ENCODE measurements around a stretch of chr3.

GRCh38 chr3:122978132-122978714 is 49.3 kb downstream of the SEMA5B start:
- RRBS: no CpG with 5 or more reads among the region's 13 CpGs

DNA sequence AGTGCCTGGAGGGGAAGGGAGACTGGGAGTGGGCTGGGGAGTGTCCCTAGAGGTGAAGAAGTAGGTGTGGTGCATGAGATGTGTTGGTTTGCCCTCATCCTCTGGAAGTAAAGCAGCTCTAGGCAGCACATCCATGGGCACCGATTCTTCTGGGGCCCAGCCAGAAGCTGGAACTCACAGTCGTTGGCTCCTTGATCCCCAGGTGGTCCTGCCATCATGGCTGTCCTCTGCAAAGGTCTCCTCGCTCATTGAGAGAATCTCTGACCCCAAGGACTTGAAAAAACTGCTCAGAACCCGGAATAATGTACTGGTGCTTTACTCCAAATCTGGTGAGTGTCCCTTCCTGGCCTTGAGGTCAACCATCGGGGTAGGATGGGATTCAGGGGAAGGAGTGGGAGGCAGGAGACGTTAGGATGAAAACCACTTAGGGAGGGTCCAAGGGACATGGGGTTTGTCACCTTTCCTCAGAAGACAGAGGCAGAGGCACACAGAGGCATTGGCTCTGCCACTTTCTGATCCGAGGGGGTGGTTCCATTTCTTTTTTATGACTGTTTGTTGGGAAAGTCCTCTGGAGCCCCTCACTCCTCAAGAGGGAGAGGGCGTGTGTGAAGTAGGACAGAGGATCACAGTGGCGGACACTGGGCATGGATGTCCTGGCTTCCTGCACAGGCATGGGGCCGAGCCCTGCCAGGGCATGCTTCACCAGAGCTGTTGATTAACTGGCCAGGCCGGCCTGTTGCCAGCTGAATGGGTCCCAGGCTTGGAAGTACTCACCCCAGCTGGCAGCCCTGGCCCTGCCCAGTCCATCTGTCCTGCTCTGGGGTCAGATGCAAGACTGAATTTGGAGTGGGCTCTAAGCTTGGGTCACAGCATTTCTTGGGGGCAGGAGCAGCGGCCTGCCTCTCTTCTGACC is 22.4 kb downstream of the PDIA5 start:
- RRBS: no CpG with 5 or more reads among the region's 12 CpGs

- RRBS: no CpG with 5 or more reads among the region's 24 CpGs
Measured at GRCh38 chr3:123123758-123124496, 57.1 kb downstream of the PDIA5 start.

DNA sequence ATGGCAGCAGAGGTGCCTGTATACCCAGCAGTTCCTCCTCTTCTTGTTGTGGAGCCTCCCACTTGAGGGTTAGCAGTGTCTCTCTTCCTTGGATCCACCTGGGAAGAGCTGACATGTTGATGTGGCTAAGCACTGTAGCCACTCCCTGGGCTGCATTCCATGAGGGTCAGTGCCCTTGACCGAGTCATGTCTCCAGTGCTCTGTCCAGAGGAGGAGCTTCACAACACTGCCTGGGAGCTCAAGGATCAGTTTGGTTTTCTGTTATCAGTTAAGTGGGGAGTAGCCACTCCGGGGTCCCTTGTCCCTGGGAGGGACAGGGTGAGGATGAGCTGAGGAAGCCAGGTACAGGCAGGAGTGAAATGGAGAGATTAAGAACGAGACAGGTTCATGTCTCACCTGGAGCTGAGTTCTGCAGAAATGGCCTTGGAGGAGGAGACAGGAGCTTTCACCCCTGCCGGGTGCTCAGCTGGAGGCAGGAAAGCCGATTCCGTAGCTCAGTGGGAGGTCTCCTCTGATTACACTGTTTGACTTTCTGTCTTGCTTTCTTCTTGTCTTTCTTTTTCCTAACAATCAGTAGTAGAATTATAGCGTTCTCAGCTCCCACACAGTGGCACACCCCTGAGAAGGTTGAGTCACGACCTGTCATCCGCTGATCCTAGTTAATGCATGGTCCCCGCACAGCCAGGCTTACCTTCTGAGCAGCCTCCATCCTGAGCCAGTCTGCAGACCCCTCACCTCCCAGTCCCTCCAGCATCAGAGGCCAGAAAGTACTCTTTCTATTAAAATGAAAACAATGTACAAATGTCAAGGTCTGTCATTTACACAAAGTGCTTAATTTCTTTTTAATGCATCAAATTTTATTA is 57.8 kb upstream of the SEC22A start:
- RRBS: no CpG with 5 or more reads among the region's 10 CpGs

DNA sequence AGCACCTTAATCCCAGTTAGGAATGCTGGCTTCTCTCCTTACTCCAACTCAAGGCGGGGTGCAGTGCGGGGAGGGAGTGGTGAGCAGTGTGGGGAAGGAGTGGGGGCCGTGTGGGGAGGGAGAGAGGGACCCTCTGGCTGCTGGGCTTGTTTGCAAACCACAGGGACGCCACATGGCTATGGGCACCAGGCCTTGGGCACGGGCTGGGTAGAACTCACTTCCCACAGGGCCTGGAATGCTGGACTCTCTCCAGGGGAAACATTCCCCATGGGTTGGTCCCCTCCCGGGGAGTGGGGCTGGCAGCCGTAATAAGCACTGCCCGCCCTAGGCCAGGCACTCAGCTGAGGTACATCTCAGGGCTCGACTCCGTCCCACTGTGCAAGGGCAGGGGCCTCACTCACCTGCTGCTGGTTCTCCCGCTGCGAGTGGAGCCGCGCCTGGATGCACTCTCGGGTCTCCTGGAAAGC is 96.8 kb downstream of the ADCY5 start:
- RRBS: no CpG with 5 or more reads among the region's 15 CpGs

- RRBS: no CpG with 5 or more reads among the region's 3 CpGs
Measured at GRCh38 chr3:123387411-123388094, 61.3 kb downstream of the ADCY5 start.

- RRBS: 0% methylated on average over 1 of the region's 6 CpGs
Measured at GRCh38 chr3:123409611-123410392, 39.1 kb downstream of the ADCY5 start.

DNA sequence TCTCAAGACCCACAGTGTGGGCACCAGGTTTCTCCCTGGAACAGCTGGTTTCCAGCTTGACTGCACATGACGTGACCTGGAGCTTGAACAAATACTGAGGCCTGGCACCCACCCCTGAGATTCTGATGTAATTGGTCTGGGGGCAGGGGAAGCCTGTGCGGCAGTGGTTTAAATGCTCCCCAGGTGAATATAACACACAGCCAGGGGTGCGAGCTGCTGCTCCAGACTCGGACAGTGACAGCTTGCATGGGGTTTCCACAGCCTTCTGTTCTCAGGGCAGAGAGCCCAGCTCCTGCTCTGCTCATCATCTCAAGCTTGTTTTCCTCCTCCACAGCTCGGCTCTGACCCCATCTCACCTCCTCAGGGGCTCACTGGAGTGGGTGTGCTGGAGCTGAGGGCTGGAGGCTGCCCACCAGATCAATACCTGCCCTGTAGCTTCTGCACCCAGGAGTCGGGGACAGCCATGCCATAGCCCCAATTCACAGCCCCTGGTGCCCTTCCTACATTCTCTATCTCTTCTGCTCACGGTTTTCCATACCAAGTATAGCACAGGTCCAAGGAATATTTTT is 95.1 kb upstream of the HACD2 start:
- RRBS: no CpG with 5 or more reads among the region's 7 CpGs

GRCh38 chr3:123682600-123683226 is 97.9 kb upstream of the HACD2 start:
- RRBS: no CpG with 5 or more reads among the region's 10 CpGs

GRCh38 chr3:123686321-123686789 is 101.5 kb upstream of the HACD2 start:
- RRBS: no CpG with 5 or more reads among the region's 6 CpGs

- RRBS: no CpG with 5 or more reads among the region's 18 CpGs
Measured at GRCh38 chr3:123719654-123720682, 135.1 kb upstream of the HACD2 start.

GRCh38 chr3:123749797-123750222 is 134.3 kb downstream of the MYLK start:
- RRBS: no CpG with 5 or more reads among the region's 1 CpG

- RRBS: 12% methylated on average over 4 of the region's 18 CpGs
Measured at GRCh38 chr3:123980241-123980714, 11.6 kb downstream of the ROPN1 start.

- RRBS: no CpG with 5 or more reads among the region's 1 CpG
Measured at GRCh38 chr3:124034741-124034864, 1.4 kb downstream of the KALRN start.

GRCh38 chr3:124078847-124079326 is 45.7 kb downstream of the KALRN start:
- RRBS: no CpG with 5 or more reads among the region's 3 CpGs

- RRBS: no CpG with 5 or more reads among the region's 4 CpGs
Measured at GRCh38 chr3:124249756-124250282, 216.7 kb downstream of the KALRN start.

GRCh38 chr3:124434164-124434573 is 296.1 kb upstream of the UMPS start:
- RRBS: 83% methylated on average over 2 of the region's 10 CpGs

GRCh38 chr3:124512795-124513557 is 217.3 kb upstream of the UMPS start:
- RRBS: no CpG with 5 or more reads among the region's 8 CpGs

DNA sequence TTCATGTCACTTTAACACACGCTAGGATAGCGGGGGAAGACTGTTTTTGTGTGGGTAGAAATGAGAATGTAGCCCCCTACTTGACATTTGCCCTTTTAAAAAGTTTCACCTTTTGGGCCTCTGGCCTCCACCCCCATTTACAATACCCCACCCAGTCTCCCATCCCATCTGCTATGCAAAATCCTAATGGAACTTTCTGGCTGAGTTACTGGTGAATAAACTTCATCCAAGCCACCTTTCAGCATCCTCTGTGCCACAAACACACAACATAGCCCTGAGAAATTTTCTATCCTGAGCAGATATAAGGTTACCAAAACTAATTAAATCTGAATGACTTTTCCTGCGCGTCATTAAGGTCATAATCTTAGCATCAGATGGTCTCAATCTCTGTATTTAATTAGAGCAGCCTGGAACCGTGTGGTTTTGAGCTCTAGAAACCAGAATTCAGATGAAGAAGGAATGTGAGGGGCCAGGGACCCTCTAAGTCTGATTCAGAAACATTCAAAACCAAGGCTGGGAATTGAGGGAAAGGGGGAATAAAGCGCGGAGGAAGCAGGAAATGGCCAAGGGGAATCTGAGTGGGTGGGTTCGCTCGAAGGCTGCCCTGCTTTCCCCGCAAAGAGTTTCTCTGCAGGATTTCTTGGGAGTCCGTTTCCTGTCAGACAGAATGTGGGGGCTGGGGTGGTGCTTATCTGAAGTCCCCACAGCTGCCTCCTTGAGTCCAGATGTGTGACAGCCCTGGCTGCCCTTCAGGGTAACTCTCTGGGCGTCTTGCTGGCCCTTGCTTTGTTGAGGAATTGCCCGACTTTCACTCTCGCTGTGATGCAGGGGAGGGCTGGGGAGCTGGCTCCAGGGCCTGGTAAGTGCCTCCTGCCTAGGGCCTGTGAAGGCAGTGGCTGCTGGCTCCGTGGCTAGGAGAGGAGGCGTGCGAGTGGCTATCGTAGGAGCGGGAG is 144.3 kb upstream of the UMPS start:
- RRBS: no CpG with 5 or more reads among the region's 19 CpGs

DNA sequence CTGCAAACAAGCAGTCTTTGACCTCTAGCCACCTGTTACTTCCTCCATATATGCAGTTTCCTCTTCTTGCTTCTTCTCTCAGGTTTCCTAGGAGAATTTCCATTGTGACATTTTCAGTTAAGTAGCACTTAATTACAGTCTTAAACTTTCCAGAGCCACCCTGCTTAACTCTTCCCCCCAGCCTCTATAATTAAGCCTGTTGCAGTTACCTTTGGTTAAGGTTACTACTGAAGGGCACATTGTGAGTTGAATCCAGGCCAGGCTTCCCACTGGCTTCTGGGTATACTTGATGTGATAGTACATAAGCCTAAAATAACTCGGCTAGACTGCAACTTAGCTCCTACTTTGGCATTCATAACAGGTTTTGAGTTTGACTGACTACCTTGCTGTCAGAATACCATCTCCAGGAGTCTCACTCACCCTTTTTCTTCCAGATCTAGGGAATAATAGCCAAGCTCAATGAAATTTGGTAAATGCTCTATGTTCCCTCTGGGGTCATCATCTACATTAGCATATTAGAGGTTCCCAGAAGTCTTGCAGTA is 114.1 kb upstream of the UMPS start:
- RRBS: no CpG with 5 or more reads among the region's 1 CpG

Measured in GM19239 (cell line).